Placental epithelial cell (primary cell): ENCODE results near the gene OXER1.

- CAGE, long polyA plus RNA = no peak
Measured at GRCh38 chr2:39018429-39019175, 102.2 kb downstream of the SOS1 start.

DNA sequence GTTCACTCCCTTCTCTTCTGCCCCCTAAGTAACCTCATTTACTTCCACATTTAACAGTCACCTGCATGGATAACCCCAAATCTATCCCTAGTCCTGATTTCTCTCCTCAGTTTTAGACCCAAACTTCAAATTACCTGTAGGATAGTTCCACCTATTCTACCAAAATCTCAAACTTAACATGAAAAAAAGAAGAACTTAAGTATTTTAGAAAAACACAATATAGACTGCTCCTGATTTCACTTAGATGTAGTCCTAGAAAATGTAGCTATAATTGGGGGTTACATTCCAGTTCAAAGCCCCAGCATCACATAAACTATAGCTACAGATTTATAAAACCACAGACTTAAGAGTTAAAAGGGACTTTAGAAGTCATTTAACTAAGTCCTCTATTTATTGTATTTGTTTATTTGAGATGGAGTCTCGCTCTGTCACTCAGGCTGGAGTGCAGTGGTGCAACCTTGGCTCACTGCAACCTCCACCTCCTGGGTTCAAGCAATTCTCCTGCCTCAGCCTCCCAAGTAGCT, 50.3 kb downstream of the SOS1 start:
- CAGE, long polyA plus RNA = no peak

- CAGE, long polyA plus RNA = no peak
Measured at GRCh38 chr2:39107208-39108244, 13.3 kb downstream of the SOS1 start.

GRCh38 chr2:39108668-39109024, 12.2 kb downstream of the SOS1 start:
- CAGE, long polyA plus RNA = no peak

DNA sequence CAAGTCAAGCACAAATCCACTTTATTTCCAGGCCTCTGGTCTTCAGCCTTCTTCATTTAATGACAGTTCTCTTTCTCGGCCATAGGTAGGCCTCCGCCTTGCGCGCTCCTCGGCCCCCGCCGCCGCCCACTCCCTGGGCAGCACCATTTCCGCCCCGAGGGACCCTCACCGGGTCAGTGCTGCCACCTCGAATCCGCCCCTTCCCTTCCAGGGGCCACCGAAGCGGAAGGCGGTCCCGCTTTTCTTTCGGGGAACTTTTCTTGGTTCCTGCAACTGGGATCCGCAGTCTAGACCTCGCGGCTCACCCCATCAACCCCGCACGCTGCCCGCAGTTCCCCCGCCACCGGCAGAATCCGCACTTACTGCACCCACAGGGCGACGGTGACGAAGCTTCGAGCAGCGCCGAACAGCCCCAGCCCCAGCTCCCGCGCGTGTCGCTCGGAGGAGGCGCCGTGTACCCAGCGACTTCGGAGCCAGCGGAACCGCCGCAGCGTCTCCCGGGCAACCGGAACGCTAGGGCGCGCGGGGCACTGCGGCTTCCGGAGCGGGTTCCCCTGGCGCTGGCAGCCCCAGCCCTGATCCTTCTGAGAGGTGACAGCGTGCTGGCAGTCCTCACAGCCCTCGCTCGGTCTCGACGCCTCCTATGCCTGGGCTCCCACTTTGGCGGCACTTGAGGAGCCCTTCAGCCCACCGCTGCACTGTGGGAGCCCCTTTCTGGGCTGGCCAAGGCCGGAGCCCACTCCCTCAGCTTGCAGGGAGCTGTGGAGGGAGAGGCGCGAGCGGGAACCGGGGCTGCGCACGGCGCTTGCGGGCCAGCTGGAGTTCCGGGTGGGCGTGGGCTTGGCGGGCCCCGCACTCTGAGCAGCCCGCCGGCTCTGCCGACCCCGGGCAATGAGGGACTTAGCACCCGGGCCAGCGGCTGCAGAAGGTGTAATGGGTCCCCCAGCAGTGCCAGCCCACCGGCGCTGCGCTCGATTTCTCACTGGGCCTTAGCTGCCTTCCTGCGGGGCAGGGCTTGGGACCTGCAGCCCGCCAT, 123.0 kb upstream of the SOS1 start:
- CAGE, long polyA plus RNA = no peak

GRCh38 chr2:39313381-39314208, 123.5 kb downstream of the MAP4K3 start:
- CAGE, long polyA plus RNA = no peak

DNA sequence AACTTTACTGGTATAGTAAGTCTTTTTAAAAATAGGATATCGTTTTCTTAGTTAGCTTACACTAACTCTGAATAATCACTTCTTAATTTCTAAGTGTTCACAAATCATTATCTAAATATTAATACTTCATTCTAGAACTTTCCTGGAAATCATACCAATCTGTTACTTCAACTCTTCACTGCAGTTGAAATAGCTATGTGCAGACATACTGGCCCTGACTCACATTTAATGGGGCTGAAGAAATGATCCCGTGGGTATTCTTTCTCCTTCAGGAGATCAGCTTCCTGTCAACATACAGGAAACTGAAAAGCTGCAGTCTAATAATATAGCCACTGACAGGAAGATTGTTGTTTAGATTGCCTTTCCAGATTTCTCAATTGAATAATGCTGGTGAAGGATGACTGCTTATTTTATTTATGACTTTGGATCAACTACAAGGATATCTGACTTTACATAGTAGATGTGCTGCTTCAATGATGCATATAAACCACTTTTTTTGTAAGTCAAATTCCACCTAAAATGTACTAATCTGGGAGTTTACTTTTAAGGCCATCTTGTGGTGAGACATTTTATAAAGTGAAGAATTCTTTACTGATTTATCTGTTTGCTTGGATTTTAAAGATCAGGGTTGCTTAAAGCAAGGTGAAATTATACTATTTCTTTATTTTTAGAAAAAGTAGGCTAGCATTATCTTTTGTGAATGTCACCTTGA, 93.3 kb upstream of the MAP4K3 start:
- CAGE, long polyA plus RNA = no peak

DNA sequence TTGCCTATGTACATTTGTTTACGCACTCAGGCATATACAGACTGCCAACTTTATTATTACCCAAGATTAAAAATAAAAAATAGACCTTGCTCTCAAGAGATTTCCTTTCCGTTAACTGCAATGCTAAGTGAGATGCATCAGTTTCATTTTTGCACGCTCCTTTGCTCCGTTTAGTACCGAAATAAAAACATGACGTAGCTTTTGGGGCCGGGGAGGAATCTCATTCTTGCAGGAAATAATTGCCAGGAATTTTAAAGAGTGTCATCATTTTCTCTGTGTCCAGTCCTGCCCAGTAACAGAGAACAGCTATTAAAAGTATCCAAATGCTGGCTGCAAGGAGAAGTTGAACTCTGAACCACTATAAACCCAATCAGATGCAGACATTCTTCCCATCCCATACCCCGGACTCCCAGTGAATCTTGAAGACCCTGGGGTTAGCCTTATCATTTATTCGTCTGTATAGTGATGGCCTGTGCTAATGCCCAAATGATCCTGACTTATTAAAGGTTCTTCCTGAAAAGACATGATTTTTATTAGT, 169.4 kb downstream of the SLC8A1 start:
- CAGE, long polyA plus RNA = no peak

GRCh38 chr2:41880363-41881116, 167.3 kb upstream of the PKDCC start:
- CAGE, long polyA plus RNA = no peak

DNA sequence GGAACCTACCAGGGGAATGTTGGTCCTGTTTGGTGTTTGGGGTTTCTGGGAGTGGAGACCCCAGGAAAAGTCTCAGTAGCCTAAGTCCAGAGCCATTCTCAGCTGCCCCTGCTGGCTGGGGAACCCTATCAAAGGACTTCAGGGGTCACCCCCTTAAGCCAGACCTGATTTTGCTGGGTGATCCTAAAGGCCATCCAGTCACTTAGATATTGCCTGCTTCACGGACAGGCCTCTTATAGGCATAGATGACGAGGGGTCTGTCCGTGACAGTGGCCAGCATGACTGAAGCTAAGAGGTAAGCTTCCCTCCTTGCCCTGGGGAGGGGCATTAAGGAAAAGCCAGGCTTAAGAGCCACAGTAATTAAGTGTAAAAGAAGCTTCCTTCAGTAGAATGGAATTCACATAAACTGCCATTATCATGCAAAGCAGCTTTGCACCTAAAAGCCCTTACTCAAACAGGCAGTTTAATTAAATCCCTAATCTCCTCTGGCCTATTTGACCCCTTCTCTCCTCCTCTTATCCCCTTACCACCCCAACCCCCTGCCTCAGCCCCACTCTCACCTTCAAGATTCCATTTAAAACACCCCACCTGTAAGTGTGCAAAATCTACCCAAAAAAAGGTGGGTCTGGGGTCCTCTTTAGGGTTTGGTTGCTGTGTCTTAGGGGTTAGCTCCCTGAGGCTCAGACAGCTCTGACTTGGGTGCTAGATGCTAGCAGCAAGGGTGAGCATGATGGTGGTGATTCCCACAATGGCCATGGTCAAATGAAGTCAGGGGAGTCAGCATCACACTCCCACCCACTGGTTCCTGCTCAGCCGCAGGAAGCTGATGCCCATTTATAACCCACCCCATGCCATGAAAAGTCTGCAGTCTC, 99.3 kb upstream of the PKDCC start:
- CAGE, long polyA plus RNA = no peak

DNA sequence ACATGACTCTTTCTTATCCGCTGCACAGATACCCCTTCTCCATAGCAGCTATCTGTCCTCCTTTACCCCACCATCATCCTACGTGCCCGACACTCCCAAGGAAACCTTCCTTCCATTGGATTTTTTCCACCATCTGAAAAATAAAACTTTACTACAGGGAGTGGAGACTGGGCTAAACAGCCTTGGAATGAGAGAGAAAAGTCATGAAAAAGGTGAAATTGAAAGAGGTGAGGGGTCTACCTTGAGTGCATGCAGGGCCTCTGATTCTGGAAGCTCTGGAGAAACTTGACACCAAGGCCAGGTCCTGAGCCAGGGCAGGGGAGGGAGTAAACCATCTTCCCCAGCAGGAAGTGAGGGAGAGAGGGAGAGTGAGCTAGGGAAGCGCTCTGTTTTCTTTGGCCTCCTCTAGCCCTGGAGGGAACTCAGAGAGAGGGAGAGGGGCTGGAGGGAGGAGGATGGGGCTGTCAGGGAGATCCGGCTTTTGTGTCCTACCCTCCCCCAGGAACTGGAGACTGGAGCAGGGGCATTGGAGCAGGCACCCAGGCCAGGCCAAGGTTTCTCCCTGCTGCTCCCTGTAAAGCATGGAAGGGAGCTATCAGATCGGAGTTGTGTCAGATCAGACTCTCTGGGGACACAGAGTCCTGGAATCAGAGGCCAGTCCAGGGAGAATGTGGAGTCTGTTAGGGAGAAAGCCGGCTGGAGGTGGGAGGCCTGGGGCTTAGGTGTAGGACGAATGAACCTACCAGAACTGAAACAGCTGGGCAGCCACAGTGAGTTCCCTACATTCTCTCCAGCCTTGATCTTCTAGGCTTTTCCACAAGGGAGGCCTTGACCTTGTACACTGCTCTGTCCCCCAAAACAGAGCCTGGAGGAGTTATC, 22.7 kb upstream of the PKDCC start:
- CAGE, long polyA plus RNA = no peak

DNA sequence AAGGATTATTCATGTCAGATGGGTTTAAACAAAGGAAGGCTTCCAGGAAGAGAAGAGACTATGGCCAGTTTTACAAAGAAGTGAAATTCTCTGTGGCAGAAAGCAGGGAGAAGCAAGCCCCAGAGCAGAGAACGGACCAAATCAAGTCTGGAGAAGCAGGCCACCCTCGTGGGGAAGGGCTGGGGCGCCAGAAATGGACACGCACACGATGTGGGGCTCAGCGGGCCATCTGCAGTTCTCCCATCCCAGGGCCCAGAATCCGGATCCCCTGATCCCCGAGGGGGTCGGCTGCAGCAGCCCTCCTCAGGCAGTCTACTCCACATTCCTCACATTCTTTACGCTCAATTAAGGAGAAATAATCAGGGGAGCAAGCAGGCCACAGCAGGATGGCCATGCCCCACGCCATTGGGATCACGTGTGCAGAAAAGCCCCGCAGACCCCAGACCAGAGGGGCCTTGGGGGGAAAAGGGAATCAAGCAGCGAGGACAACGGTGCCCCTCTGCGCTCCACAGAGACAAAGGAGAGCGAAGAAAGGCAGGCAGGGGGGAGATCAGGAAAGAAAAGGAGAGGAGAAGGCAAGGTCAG, 17.7 kb upstream of the PKDCC start:
- CAGE, long polyA plus RNA = no peak

DNA sequence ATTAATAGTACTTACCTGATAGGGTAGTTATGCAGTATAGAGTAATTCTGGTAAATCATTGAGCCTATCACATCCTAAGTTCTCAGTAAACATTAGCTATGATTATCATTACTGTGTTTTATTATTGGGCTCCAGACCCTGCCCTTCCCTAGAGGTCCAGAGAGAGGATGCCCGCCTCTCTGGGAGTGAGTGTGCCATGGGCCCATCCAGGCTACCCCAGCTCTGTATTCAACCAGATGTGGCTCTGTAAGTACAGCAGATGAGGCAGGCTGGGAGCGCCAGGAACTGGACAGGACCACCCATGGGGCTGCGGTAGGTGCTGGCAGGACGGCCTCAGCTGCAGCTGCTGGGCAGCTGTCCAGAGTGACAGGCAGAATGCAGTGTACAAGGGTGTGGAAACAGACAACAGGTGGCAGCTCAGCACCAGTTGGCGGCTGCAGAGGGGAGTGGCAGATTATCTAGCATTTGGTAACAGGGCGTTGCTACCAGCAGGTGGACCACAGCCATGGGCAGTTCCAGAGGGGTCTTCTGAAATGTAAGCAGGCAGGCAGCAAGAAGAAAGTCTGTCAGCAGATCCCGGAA, 24.4 kb downstream of the PKDCC start:
- CAGE, long polyA plus RNA = no peak

GRCh38 chr2:42197979-42198530, 28.9 kb downstream of the EML4 start:
- CAGE, long polyA plus RNA = no peak

GRCh38 chr2:42330486-42331040, 30.5 kb downstream of the COX7A2L start:
- CAGE, long polyA plus RNA = no peak

GRCh38 chr2:42340367-42341191, 20.4 kb downstream of the COX7A2L start:
- CAGE, long polyA plus RNA = no peak

GRCh38 chr2:42722427-42722866, 41.5 kb downstream of the OXER1 start:
- CAGE, long polyA plus RNA = no peak

DNA sequence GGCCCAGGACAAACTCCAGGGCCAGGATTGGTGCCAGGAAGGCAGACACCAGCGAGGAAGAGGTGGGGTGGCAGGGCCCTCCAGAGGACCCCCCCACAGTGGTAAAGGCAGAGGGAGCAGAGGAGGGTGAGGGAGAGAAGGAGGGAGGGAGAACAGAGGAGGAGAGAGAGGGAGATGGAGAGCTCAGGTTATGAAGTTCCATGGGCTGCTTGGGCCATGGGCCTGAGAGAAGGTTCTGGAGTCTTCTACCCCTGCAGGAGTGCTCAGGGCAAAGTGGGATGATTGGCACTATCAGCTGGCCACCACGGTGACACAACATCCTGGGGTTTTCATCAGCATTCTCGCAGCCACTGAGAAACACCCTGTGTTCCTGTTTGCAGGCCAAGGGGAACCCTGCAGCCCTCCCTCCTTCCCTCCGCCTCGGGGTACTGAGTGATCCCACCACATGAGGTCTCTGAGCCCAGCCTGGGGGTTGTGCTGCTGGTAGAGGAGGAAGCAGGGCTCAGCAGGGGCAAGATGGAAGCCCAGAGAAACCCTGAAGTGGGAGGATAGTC, at the start of gene OXER1:
TSS of gene OXER1 (minus strand) at position 275 of the 554 bp plus-strand sequence.
- CAGE, long polyA plus RNA = no peak

- CAGE, long polyA plus RNA = no peak
Measured at GRCh38 chr2:42917233-42917757, 124.9 kb upstream of the HAAO start.

DNA sequence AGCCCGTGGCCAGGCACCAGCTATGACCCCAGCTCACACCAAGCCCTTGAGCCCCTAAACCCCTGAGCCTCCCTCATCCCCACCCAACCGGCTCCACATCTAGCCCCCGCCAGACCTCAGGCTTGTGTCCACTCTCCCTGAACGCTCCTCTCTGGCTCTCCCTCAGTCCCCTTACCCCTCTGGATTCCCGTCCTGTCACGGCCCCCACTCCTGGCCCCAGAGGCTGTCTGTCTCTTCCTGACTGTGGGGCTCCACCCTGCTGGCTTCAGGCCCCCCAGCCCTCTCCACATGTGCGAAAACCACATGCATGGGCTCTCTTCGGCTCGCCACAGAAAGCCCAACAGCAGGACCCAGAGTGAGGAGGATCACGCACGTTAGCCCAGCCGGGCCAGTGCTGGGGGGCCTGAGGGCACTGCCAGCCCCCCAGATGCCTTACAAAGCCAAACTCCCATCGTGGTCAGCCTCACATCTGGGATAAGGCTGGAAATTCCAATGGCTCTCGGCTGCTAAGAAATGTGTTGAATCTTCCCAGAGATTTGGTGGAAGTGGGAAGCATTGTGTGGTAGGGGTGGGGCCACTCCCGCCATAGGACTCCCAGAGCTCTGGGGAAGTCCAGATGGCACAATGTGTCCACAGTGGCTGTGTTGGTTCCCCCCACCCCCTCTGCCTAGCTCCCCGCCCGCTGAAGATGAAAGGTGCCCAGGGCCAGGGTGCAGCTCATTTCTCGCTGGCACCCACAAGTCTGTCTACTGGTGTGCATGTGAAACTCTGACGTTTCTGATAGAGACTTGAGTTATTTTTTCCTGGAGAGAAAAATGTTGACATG, 199.5 kb downstream of the ZFP36L2 start:
- CAGE, long polyA plus RNA = no peak